Mammary microvascular endothelial cell (primary cell): ENCODE measurements around a stretch of chr15.

- RAMPAGE, long total RNA = no peak
These were observed 34.2 kb downstream of the PTPN9 start for GRCh38 chr15:75544913-75545357.

GRCh38 chr15:75578118-75578334 lies 1.1 kb downstream of the PTPN9 start:
- RAMPAGE, long total RNA = no peak

DNA sequence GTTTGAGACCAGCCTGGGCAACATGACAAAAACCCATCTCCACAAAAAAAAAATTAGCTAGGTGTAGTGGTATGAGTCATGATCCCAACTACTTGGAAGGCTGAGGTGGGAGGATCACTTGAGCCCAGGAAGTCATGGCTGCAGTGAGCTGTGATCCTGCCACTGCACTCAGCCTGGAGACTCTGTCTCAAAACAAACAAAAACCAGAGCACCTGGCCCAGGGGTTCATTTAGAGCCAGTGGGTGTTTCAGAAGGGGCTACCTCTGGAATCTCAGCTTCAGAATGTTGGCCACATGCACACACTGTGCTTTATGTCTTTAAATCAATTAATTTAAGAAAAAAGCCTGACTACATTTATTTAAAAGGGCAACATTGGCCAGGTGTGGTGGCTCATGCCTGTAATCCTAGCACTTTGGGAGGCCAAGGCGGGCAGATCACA lies 2.2 kb upstream of the SNUPN start:
- RAMPAGE, long total RNA = no peak

DNA sequence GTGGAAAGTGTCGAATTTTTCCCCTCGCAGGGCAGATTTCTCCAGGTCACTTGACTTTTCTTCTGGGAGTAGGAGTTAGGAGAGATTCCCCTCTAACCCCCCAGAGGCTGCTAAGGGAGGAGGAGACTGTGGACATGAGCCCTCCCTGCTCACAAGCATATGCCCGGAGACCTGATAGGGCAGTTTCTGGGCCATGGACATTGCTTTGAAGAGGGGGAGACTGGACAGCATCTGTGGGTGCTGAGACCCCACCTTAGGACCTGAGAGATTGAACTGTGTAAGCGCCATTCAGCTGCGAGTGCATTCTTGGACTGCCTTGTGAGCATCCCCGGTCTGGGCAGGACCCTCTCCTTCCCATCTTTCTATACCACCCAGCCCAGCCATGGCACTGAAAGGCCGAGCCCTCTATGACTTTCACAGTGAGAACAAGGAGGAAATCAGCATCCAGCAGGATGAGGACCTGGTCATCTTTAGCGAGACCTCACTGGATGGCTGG lies 1.1 kb downstream of the SNX33 start:
- RAMPAGE, long total RNA = no peak

DNA sequence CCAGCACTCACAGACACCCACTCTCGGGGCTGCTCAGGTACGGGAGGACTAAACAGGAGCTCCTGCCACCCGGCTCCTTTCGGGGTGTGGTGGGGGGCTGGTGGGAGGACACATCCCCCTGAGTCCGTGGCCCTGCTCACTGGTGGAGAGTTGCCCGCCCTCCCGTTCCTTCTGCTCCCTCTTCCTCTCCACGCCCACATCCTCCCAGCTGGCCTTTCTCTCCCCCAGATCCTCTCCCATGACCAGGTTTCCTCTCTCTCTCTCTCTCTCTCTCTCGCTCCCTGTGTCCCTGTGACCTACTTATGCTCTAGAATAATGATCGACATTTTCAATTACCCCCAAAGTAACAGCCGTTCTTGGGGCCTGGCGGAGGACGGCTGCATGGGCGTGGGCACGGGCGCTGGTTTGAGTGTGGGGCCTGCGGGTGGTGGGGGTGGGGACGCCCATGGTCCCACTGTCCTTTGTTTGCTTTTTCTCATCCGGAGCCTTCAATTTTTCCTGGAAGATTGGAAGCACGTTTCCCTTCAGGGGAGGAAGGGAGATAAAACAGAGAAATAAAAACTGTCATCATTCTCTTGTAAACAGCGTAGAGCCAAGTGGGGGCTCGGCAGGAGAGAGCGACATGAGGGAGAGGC lies 7.9 kb downstream of the ODF3L1 start:
- RAMPAGE, long total RNA = no peak

DNA sequence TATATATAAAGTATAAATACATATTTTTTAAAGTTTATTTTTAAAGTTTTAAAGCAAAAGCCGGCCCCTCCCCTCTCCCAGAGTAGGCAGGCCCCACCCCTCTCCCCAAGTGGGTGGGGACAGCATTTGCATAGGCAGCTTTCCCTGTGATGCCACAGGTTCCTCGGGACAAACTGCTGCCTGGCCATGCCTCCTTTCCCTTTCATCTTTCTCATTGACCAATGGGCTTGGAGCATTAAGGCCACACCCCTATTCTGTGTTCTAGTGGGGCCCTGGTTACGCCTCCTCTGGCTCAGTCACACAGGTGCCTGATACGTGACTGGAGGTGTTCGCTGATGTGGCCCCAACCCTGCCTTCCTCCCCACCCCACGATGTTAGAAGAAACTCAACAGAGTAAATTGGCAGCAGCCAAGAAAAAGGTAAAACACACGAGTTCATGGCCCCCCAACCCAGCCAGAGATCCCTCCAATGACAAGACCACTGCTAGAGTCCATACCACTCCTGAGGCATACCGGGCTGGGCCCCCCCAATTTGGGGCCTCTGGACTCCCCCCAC lies 51.5 kb downstream of the ODF3L1 start:
- RAMPAGE, long total RNA = no peak

DNA sequence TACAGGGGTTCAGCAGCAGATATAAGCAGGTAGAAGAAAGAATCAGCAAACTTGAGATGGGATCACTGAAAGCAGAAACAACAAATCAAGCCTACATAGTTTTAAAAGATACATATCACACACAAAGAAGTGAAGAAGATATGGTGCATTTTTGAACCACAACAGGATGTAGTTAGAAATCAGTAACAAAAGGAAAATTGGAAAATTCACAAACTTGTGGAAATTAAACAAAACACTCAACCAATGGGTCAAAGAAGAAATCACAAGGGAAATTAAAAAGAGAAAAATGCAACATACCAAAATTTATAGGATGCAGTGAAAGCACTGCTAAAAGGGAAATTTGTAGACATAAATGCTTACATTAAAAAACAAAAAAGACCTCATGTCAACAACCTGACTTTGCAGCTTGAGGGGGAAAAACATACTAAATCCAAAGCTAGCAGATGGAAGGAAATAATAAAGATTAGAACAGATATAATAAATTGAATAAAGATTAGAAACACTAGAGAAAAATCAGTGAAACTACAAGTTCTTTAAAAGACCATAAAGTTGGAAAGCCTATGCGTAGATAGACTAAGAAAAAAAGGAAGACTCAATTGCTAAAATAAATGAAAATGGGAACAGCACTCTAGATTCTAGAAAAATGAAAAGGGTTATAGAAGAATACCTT lies 35.1 kb downstream of the FBXO22 start:
- RAMPAGE, long total RNA = no peak

DNA sequence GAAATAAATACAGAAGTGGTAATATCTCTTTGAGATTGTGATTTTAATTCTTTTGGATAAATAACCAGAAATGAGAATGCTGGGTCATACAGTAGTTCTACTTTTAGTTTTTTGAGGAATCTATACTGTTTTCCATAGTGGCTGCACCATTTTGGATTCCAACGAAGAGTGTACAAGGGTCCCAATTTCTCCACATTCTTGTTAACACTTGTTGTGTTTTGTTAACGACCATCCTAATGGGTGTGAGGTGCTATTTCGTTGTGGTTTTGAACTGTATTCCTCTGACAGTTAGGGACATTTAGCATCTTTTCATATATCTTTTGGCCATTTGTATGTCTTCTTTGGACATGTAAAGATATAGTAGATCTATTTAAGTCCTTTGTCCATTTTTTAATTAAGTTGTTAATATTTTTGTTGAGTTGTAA lies 153.5 kb downstream of the ISL2 start:
- RAMPAGE, long total RNA = no peak

DNA sequence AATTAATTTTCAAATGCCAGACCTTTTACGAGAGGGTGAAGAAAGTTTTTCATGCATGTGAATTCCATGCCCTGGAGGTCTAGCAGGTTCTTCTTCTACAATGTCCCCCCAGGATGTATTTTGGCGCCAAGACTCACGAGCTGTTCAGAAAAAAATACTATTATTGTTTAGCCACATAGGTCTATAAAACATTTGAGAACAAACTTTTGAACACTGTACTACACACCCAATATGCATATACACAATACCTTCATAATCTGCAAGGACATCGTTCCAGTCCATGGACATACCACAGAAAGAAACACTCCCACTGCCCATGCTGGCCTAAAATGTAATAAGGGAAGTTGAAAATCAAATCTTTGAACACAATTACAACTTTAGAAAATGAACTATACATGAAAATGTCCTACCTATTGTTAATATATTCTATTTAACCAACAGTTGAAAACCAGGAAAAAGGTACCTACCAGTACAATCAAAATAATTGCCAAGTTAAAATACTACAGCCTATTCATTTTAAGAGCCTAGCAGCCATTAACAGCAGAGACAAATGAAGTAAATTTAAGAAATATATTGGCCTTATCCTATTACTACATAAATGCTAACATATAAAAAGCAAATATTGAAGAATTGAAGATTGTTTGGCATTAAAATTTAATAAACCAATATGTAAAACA lies 139.7 kb downstream of the SCAPER start:
- RAMPAGE, long total RNA = no peak

DNA sequence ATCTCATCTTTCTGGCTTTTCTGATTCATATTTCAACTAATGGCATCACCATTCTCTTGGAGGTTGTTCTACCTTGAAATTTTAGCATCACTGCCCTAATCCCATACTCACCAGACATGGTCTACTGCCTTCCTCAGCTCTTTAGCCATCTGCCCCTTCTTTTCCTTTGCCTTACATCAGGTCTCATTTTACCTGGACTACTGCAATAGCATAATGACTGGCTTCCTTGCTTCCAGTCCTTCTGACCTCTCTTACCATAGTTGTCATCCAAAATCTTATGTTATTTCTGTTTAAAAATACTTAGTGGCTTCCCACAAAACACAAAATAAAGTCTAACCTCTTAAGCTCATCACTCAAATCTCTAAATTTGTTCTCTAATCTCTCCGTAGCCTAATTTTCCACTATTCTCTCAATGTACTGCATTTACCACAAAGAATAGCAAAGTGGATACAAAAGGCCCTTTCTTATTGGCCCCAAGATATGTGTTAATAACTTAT lies 53.6 kb upstream of the TSPAN3 start:
- RAMPAGE, long total RNA = no peak

GRCh38 chr15:77546017-77546465 lies 86.7 kb downstream of the LINGO1 start:
- RAMPAGE, long total RNA = no peak

GRCh38 chr15:77568781-77569227 lies 63.9 kb downstream of the LINGO1 start:
- RAMPAGE, long total RNA = no peak

DNA sequence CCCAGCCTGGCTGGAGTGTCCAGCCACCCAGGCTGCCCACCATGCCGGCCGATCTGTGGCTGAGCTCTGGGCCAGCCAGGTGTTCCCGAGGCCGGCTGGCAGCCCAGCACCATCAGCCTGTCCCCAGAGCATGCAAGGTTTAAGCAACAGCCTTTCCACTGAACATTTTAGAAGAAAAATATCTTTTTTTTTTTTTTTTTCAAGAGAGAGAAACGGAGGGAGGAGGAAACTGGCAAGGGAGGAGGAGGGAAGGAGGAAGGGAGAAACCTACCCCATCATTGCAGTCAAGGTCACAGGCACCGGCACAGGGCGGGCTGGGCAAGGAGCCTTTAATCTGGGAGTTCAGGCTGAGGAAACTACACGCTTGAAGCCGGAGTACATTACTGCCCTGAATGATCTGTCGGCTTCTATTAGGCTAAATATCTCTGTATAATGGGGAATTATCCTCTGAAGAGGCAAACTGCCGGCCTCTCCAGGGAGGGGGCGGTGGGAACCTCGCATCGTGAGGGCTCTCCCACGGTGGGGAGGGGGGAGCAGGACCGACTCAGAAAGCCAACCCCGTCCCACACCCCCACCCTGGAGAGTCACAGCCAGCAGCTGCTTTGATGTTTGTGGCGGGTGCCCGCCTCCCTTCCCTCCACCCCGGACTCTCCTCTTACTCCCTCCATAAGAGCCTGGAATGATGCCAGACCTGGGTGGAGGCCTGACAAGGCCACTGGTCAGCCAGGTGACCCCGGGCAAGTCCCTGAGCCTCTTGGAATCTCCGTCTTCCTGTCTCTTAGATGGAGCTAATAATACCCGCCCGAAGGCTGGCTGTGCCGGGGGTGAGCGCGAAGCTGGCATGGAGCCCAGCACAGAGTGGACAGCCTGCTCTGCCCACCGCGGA lies 63.2 kb upstream of the LINGO1 start:
- RAMPAGE, long total RNA = no peak

DNA sequence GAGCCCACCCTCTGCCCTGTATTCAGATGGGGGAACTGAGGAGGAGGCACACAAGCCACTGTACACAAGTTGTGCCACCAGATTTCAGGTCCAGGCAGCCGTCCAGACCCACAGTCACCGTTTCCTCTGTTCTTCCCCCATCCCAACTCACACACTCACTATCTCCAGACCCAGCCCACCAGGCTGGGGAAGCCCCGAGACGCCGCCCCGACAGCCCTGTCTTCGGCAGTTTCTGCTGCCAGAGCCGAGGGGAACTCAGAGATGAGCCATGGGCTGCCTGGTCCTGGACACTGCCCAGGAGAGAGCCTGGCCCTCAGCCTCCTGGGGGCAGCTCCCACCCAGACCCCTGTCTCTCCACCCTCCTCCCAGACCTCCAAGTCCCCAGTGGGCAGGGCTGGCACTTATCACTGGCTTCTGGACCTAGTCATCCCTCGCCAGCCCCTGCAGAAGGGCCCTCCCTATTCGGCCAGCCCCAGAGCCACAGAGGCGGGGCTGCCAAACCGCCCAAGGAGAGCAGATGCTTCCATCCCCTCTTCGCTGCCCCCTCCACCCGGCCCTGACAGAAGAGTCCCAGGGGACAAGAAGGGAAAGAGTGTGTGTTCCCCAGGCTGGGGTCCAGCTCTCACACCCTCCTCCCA lies 186.6 kb downstream of the TBC1D2B start:
- RAMPAGE, long total RNA = no peak

- RAMPAGE, long total RNA = no peak
These were observed 83.5 kb downstream of the TBC1D2B start for GRCh38 chr15:77993909-77994553.

DNA sequence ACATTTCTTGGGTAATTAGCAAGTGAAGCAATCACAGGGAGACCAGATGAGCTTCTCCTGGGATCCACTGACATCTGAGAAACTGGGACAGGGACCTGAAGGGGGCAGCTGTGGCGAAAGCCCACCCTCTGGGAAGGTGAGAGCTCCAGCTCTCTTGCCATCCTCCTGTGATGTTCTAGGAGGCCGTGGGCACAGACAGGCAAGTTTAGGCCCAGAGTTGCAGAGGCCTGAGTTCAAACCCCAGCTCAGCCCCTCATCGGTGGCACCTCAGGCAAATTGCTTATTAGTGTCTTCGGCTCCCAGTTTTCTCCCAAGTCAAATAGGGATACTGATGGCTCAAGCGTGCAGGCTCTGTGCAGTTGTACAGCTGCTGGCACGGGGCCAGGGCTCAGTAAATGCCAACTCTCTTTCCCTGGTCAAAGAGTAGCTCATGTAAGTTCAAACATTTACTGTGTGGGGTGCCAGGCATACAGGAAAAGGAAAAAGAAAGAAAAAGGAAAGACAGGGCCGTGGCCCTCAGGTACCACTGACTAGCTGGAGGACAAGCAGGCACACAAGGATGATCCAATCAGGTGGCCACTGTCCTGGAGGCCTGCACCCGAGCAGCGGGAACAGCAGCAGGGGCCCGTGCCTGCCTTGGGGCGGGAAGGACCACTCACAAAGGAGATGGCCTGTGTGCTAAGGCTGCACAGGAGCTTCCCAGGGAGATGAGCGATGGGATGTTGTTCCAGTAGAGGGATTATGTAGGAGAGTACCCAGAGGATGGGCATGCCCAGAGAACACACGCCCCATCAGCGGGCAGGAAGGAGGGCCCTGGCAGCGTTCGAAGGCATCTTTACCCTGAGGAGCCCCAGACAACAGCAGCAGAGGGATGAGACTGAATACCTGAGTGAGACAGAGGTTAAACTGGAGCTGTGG lies 70.9 kb downstream of the TBC1D2B start:
- RAMPAGE, long total RNA = no peak

- RAMPAGE, long total RNA = no peak
These were observed 60.6 kb downstream of the TBC1D2B start for GRCh38 chr15:78016926-78017276.

GRCh38 chr15:78049586-78049976 lies 27.9 kb downstream of the TBC1D2B start:
- RAMPAGE, long total RNA = no peak

DNA sequence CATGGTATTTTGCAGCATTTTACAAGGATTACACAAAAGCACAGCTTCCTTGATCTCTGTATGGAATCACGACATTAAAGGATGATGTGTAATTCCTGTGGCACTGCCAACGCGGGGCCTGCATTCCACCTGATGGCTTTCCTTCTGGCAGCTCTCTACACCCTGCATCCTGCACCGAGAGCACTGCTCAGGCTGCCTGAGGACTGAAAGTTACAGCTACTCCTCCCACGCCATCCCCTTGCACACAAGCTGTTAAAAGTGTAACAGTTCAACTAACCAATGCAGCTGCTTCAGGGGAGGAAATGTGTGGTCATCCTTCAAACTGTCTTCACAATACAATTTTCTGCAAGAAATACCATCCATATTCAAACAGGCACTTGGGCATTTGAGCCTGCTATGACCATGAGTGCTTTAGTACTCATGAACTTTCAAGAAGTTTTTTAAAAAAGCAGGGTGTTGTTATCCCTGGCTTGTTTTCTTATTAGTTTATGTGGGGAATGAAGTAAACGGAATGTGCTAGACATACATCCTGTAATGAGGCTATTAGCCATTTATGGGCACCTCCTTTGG lies 27.4 kb downstream of the TBC1D2B start:
- RAMPAGE, long total RNA = no peak

- RAMPAGE, long total RNA = no peak
These were observed 18.2 kb downstream of the TBC1D2B start for GRCh38 chr15:78058911-78060125.